Zone of skin (tissue), 1 donor: ENCODE results near the genes CXCR1, SLC11A1 and WNT6.

- RRBS: no CpG with 5 or more reads among the region's 3 CpGs
These were observed 37.9 kb downstream of the TNS1 start for GRCh38 chr2:217964949-217965209.

- RRBS: no CpG with 5 or more reads among the region's 3 CpGs
These were observed at the start of gene CXCR1 for GRCh38 chr2:218166693-218167279. CXCR1 (minus strand) TSS chr2:218166962.

DNA sequence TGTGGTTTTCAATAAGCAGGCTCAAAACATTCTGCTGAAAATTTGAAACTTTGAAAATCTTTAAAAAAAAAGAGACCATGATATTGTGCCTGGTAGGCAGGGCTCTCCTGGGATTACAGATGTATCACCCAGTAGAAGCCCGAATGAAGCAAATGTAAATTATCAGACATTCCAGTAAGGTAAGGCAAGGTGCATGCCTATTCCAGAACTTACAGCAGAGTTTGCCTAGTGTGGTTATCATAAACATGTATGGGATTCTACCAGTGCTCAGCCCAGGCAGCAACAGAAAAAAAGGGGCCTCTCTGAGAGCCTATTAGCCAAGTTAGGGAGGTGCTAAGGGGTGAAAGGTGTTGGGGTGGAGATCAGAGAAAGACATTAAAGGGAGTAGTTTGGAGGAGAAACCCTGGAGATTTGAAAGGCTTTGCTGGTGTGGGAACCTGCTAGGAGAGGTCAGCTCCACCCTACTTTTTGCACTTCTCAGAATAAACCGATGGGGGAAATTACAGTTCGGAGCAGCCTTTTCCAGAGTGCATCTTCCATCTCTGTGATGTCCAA is 2.9 kb downstream of the ARPC2 start:
- RRBS: no CpG with 5 or more reads among the region's 3 CpGs

- RRBS: no CpG with 5 or more reads among the region's 12 CpGs
These were observed 8.2 kb downstream of the PNKD start for GRCh38 chr2:218278544-218278910.

DNA sequence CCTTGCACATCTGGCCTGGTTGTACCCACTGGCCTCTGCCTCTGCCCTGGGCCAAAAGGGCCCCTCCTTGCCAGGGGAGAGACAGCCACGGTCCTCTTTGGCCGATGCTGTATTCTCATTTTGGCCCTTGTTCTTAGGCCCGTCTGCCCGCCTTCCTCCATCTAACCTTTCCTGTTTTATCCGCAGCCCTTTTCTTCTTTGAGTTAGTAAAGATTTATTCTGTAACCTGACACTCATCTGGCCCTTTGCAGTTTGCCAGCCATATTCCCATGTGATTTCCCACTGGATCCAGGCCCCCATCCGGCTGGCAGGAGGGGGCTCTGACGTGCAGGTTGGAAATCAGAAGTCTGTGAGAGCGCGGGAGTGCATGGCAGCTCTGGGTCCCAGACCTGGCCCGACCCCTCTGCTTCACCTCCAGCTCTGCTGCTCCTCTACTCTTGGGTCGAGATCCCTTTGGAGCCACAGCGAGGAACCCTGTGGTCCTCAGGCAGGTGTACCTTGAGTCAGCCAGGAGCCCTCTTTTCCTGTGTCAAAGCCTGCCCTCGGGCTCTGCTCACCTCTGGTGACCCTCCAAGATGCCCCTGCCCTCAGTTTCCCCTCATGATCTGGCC is 10.8 kb upstream of the CATIP start:
- RRBS: no CpG with 5 or more reads among the region's 13 CpGs

- RRBS: no CpG with 5 or more reads among the region's 18 CpGs
These were observed at the start of gene SLC11A1 for GRCh38 chr2:218381617-218382516. SLC11A1 (plus strand) TSS chr2:218382273.

- RRBS: 2% methylated on average over 8 of the region's 32 CpGs
These were observed 1.9 kb upstream of the CTDSP1 start for GRCh38 chr2:218397713-218398280.

- RRBS: 3% methylated on average over 4 of the region's 23 CpGs
These were observed 1.4 kb downstream of the CTDSP1 start for GRCh38 chr2:218400828-218401661.

DNA sequence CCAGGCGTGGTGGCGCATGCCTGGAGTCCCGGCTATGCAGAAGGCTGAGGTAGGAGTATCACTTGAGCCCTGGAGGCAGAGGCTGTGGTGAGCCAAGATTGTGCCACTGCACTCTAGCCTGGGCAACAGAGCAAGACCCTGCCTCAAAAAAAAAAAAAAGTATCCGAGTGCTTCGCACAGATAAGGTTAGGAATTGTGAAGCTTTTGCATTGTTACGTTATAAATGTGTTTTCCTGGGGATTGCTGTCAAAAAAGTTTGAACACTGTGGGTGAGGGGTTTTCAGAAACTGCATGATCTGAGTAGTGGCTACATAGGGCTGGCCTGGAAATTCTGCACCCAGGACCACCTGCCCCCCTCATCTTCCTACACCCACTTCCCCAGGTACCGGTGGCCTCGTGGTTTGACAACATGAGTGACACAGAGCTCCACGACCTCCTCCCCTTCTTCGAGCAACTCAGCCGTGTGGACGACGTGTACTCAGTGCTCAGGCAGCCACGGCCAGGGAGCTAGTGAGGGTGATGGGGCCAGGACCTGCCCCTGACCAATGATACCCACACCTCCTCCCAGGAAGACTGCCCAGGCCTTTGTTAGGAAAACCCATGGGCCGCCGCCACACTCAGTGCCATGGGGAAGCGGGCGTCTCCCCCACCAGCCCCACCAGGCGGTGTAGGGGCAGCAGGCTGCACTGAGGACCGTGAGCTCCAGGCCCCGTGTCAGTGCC is 4.4 kb downstream of the CTDSP1 start:
- RRBS: no CpG with 5 or more reads among the region's 21 CpGs

- RRBS: no CpG with 5 or more reads among the region's 9 CpGs
These were observed 5.5 kb downstream of the CTDSP1 start for GRCh38 chr2:218405037-218405743.

DNA sequence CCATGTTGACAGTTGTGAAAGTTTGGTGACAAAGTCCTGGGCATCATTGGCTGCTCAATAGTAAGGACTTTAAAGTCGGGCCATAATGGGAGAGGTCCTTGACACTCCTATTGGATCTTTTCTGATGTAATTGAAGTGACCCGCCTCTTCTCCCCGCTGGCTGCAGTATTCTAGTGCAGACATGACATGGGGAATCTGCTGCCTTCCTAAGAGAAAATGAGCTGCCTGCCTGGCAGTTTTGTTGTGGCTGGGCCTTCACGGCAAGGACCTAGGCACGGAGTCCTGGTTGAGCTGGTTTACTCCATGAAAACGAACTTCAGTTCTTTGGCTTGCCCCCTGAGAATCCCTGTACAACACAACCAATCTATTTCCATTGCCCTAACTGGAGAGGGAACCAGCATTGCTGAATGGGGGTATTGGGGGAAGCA is 26.0 kb upstream of the CYP27A1 start:
- RRBS: no CpG with 5 or more reads among the region's 6 CpGs

DNA sequence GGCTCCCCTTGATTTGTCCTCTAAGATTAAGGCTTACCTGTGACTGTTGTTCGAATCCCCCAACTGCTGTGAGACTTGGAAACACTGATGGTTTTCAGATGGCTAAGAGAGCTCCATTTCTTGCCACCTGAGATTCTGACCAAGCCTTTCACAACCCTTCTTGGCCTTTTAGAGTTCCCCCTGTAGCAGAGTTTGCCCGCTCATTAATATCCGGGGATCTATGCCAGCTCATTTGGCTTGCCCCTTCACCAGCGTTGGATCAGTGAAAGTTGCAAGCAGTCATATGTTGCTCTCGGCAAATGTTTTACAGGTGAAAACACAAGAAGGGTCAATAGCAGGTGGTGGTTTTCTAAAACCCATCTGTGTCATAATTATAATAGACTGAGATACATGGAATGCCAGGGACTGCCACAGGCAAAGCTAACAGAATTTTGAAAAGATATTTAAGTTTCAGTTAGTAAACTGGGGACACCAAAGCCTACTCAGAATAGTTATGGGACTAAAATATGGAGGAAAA is 24.0 kb upstream of the CYP27A1 start:
- RRBS: no CpG with 5 or more reads among the region's 5 CpGs

DNA sequence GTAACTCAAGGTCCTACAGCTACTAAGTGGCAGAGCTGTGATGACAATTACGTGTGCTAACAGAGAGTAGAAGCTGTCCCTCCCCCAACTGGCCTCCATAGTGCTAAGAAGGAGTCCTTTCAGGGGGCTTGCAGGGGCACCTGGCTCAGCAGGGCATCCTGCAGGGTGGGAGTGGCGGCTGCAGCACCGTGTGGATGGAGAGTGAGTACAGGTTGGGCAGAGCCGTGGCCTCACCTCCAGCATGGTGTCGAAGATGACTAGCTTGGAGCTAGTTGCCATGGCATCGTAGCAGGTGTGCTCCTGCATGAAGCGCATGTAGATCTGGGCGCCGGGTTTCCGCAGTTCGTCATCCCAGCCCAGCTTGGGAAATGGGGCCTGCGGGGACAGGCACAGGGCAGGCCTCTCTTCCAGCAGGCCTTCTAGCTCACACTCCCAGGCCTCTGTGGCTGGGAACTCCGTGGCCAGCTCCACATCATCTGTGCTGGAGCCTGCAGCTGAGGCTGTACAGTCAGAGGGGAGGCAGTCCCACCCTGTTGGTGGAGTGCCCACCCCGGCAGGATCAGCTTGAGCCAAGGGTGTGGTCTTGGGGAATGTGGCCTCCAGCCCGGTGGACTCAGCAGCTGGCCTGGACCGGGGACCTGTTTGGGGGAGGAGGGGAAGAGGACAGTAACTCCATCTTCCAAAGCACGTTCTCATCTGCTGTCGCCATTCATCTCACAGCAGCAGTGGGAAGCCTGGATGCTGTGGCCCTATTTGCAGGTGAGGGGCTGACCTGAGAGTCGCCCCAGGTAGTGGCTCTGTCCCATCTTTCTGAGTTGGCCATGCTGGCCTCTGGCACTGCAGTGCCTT is 29.6 kb upstream of the WNT6 start:
- RRBS: 10% methylated on average over 2 of the region's 19 CpGs

GRCh38 chr2:218859294-218860009 is at the start of gene WNT6:
WNT6 (plus strand) TSS chr2:218859805.
- RRBS: 1% methylated on average over 50 of the region's 84 CpGs

- RRBS: no CpG with 5 or more reads among the region's 2 CpGs
These were observed 14.3 kb downstream of the WNT10A start for GRCh38 chr2:218894940-218895290.

GRCh38 chr2:219126399-219126972 is 34.1 kb downstream of the NHEJ1 start:
- RRBS: no CpG with 5 or more reads among the region's 4 CpGs

GRCh38 chr2:219174667-219175157 is 2.0 kb downstream of the CNPPD1 start:
- RRBS: no CpG with 5 or more reads among the region's 8 CpGs

- RRBS: no CpG with 5 or more reads among the region's 19 CpGs
These were observed 469 bp upstream of the ZFAND2B start for GRCh38 chr2:219206014-219206611.

GRCh38 chr2:219386158-219386588 is 1.5 kb downstream of the DNPEP start:
- RRBS: no CpG with 5 or more reads among the region's 13 CpGs

DNA sequence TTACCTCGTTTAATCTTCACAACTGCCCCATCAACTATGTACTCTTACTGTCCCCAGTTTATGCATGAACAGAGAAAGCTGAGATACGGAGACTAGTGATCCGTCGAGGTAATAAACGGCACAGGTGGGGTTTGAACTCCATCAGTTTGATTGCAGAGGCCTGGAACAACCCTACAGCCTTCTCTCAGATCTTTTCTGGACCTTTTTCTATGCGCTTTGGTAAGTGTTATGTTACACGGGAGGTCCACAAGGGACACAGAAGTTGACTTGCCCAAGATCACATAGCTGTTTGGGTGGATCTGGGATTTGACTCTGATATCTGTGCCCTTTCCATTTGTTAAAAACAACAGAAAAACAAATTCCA is 1.1 kb upstream of the DNPEP start:
- RRBS: no CpG with 5 or more reads among the region's 7 CpGs